Omental fat pad (tissue), 4 donors: ENCODE results near the gene YWHAE.

GRCh38 chr17:257714-258327 lies 76.4 kb upstream of the DOC2B start:
- PRO-cap, result no peak
- RAMPAGE, long total RNA, 4 experiments, result start-site peak on the plus strand in 1 of 4 experiments, at chr17:258030-258050 at its widest, 5 reads per replicate

- PRO-cap, result no peak
- RAMPAGE, long total RNA, 4 experiments, result no peak in any of the 4 experiments
Observed at GRCh38 chr17:334625-334809, 18.1 kb downstream of the RPH3AL start.

DNA sequence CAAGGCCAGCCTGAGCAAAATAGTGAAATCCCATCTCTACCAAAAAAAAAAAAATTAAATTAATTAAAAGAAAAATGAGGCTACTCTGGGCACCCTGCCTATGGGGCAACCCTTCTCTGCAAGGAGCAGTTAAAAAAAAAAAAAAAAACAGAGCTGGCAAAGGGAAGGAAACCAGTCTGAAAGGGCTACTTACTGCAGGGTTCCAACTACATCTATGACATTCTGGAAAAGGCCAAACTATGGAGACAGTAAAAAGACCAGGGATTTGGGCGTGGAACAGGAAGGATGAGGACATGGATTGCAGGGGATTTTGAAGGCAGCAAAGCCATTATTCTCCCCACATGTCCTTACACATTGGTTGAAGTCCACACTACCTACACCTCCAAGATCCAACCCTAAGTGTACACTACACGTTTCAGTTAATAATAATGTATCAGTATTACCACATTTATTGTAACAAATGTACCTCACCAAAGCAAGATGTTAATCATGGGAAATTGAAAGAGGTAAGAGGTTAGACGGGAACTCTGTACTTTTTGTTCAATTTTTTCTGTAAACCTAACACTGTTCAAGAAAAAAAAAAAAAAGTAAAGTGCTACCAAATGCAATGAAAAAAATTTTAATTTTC lies 4.5 kb downstream of the RPH3AL start:
- PRO-cap, result no peak
- RAMPAGE, long total RNA, 4 experiments, result start-site peak on the minus strand in 1 of 4 experiments, centred at position 314 of the sequence, 6 reads per replicate

- PRO-cap, result no peak
- RAMPAGE, long total RNA, 4 experiments, result no peak in any of the 4 experiments
Observed at GRCh38 chr17:393505-394159, 16.5 kb upstream of the C17orf97 start.

DNA sequence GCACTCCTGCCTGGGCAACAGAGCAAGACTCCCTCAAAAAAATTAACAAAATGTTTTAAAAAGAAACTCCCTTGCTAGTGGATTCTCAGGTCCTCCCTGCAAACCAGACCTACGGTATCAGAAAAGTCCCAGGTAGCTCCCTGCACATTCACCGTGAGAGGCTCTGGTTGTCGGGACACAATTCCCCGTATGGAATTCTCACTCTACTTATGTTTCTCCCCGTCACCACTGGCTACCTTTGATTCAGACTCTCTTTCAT lies 13.0 kb downstream of the C17orf97 start:
- PRO-cap, result no peak
- RAMPAGE, long total RNA, 4 experiments, result no peak in any of the 4 experiments

- PRO-cap, result no peak
- RAMPAGE, long total RNA, 4 experiments, result no peak in any of the 4 experiments
Observed at GRCh38 chr17:441872-443265, 32.2 kb downstream of the C17orf97 start.

DNA sequence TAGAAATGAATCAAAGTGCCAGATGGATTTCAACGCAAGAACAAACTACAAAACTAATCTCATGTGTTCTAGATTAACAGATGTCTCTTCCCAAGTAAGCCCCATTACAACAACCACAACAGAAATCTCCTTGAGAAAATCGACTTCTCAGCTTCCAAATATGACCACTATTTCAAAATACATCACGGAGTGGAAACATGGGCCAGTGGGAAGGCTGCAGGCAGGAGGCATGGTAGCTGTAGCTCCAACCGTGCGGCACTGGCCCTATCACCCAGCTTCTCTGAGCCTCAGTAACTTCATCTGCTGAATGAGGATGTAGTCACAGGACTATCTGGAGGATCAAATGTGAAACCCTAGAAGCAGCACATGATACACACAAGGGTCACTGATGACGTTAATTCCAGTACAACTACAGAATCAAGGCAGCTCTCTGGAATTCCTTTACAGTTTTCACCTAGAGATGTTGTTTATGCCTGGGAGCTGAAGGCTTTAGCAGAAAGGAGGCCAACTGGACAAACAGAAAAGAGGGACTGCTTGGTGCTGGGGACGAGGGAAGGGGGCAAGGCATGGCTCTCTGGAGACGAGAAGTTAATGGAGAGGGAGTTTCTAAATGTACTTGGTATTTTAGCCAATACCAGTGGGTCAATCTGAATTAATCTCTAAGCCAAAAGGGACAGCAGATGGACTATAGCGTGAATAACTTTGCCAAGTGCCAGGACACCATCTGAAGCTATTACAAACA lies 112.1 kb downstream of the VPS53 start:
- PRO-cap, result no peak
- RAMPAGE, long total RNA, 4 experiments, result no peak in any of the 4 experiments

DNA sequence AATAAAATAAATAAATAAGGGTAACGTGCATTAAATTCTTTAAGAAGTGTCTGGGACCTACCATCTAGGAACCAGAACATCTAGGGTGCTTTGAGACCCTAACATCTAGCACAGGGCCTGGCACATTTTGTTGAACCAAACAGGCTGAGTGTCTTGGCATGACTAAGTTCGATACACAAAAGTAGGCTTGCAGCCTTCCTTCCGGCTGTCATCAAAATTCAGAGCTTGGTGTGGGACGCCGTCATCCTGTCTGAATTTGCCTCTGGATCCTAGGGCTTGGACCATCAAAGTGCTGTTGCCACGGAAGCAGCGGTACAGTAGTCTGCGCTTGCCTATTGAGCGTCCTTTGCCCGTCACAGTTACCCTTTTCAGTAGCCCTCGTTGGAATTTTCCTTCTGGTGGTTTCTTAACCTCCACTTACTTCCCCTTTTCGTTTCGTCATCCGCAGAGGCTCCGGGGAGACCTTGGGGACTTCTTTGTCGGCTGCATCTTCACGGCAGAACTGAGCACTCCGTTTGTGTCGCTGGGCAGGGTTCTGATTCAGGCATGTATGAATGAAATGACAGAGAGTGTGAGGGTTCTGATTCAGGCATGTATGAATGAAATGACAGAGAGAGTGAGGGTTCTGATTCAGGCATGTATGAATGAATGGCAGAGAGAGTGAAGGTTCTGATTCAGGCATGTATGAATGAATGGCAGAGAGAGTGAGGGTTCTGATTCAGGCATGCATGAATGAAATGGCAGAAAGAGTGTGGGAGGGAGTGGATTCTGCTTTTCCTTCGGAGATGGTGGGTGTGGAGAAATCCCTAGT lies 7.9 kb downstream of the TLCD3A start:
- PRO-cap, result no peak
- RAMPAGE, long total RNA, 4 experiments, result no peak in any of the 4 experiments

DNA sequence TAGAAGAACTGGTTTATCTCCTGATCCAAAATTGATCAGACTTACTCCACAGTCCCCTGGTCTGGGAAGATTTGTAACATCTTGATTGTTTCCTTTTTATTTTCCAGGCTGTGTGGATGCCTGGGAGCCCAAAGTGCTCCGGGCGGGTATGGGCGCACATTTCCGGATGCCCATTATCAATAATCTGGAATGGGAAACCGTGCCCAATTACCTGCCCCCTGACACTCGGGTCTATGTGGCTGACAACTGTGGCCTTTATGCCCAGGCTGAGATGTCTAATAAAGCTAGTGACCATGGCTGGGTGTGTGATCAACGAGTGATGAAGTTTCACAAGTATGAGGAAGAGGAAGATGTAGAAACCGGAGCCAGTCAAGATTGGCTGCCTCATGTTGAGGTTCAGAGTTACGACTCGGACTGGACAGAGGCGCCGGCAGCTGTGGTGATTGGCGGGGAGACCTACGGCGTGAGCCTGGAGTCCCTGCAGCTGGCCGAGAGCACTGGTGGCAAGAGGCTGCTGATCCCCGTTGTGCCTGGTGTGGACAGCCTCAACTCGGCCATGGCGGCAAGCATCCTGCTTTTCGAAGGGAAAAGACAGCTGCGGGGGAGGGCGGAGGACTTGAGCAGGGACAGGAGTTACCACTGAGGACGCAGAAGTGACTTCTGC lies 9.4 kb downstream of the MRM3 start:
- PRO-cap, result no peak
- RAMPAGE, long total RNA, 4 experiments, result no peak in any of the 4 experiments

DNA sequence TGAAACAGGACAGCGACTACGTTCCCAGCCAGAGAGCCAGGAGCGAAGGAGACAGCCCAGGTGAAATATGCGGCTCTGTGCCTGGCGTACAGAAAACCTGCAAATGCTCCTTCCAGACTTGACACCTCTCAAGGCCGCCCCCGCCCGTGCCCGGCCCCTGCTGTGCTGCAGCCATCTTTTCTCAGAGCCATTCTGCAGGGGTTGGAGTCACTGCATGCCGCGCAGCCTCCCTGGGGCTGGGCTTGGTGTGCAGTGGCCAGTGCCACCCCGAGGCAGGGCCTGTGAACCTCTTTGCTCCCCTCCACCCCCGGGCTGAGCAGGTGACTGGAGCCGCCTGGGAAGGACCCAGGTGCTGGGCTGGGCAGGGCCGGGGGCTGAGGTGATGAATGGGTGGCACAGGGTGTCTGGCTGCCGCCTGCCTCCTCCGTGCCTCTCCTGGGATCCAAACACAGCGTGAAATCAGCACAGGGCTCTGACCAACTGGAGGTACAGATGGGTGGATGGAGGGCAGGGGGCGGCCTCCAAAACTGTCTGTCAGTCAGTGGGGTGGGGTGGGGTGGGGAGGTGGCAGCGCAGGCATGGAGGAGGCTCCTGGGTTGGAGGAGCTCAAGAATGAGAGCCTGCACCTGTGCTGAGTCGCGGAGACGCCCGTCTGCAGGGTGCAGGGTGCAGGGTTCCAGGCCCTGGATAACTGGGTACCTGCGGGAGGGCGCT lies 20.4 kb downstream of the MRM3 start:
- PRO-cap, result no peak
- RAMPAGE, long total RNA, 4 experiments, result no peak in any of the 4 experiments

- PRO-cap, result no peak
- RAMPAGE, long total RNA, 4 experiments, result no peak in any of the 4 experiments
Observed at GRCh38 chr17:910028-910247, 69.6 kb downstream of the NXN start.

DNA sequence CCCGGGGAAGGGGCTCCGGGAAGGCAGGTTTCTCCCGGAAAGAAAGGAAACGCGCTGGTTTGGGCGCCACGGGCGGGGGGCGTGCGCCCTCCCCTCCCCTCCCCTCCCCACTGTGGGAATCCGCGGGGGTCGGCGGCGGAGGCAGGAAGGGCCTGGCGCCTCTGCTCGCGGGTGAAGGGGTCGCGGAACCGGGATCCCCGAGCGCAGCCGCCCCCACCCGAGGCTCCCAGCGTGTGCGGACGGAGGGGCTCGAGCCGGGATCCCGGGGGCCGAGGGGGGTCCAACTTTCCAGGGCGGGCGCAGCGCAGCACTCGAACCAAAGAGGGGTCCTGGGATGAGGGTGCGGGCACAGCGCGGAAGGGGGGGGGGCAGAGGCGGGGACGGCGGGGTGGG lies 830 bp downstream of the NXN start:
- PRO-cap, result no peak
- RAMPAGE, long total RNA, 4 experiments, result no peak in any of the 4 experiments

- PRO-cap, result no peak
- RAMPAGE, long total RNA, 4 experiments, result no peak in any of the 4 experiments
Observed at GRCh38 chr17:1001623-1002289, 4.8 kb downstream of the TIMM22 start.

DNA sequence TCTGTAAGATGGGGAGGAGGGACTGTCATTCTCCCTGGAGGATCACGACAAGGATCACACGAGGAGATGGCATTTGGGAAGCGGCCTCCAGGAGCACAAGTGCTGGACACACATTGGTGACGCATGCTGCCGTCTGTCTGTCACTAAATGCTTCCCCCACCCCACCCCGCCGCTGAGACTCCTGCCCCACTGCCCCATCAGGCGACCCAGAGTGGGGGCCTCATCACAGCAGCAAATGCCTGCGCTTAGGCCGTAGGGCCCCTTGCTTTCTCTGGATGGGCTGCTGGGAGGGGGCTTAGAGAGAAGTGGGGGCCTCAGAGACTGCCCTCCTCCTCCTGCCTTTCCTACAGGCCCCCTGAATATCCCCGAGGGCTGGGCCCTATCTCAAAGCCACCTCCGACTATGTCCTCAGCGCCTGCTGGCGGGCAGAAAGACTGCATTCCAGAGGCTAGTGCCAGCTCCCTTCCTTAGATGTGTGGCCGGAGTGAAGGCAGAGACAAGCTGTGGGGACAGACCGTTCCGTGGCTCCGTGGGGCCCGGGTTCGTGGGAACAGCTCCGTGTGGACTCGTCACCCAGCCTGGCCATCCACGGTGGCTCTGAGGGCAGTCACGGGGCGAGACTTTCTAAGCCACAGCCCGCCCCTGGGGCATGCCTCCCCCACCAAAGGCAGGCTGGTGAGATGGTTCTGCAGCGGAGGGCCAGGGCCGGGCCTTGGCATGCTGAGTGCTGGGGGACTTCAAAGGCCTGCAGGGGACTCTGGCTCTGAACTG lies 50.1 kb downstream of the TIMM22 start:
- PRO-cap, result no peak
- RAMPAGE, long total RNA, 4 experiments, result no peak in any of the 4 experiments

GRCh38 chr17:1053121-1054280 lies 56.6 kb downstream of the TIMM22 start:
- PRO-cap, result no peak
- RAMPAGE, long total RNA, 4 experiments, result no peak in any of the 4 experiments

DNA sequence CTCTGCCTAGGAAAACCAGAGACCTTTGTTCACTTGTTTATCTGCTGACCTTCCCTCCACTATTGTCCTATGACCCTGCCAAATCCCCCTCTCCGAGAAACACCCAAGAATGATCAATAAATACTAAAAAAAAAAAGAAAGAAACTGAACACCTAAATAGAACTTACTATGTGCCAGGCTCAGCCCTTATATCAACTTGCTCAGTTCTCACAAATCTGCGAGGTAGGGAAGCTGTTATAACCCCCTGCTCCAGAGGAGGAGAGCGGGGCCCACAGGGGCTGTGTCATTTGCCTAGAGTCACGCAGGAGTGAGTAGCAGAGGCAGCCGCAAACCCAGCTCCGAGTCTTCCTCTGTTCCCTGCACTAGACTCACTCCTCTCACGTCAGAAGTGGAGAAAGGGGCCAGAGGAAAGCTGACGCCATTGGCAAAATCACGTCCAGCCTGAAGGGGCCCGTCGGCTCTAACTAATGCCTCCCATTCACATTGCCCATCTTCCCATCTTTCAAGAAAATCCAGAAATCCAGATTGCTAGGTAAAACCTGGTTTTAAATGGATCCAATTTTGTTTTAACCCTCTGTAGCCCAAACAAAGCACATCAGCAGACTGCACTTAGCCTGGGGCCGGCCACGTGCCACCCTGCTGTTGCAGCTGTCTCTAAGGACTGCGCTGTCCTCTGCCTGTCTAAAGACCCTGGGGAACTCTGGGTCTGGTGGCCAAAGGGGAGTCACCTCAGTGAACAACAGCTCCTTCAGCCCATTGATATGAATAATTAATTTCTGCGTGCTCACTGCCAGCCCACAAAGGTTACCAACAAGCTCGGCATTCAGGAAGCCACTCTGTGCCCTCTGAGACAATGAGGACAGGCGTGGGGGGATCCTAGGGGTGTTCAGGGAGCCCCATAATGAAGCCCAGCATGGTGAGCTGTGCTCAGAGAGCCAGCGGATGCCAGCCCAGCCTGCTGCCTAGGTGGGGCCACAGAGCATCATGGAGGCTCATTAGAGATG lies 36.6 kb upstream of the ABR start:
- PRO-cap, result no peak
- RAMPAGE, long total RNA, 4 experiments, result no peak in any of the 4 experiments

- PRO-cap, result no peak
- RAMPAGE, long total RNA, 4 experiments, result no peak in any of the 4 experiments
Observed at GRCh38 chr17:1371117-1371636, 28.8 kb downstream of the YWHAE start.

GRCh38 chr17:1399292-1400243 lies at the start of gene YWHAE:
Gene YWHAE (minus strand): TSS chr17:1400222.
- PRO-cap, result unidirectional peak, minus-strand start at chr17:1400220
- RAMPAGE, long total RNA, 4 experiments, result start-site peak on the minus strand in 4 of 4 experiments, at chr17:1400156-1400223 at its widest, 3,563 to 15,418 reads per replicate

GRCh38 chr17:1446162-1446554 lies 9.9 kb downstream of the CRK start:
- PRO-cap, result no peak
- RAMPAGE, long total RNA, 4 experiments, result no peak in any of the 4 experiments

DNA sequence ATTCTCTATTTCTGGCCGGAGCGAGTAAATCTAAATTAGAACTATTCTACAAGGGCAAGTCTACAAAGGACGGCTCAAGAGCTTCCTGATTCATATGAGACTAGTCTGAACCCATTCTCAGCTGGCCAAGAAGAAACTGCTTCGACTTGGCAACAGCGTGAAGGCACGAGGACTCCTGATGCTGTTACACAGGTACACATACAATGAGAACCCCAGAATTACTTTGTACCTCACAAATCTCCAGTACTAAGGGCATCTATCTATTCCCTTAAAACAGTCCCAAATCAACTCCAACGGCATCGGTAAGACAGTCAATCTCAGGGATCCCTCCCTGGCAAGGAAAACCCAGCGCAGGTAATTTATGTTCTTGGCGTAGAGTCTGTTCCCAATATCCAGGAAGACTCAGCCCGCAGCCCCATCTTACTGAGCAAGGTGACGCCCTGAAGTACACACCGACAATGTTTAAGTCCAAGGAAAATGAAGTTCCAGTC lies 1.4 kb downstream of the CRK start:
- PRO-cap, result no peak
- RAMPAGE, long total RNA, 4 experiments, result no peak in any of the 4 experiments